Vermiform appendix (tissue), 1 donor: ENCODE measurements around a stretch of chr20.

DNA sequence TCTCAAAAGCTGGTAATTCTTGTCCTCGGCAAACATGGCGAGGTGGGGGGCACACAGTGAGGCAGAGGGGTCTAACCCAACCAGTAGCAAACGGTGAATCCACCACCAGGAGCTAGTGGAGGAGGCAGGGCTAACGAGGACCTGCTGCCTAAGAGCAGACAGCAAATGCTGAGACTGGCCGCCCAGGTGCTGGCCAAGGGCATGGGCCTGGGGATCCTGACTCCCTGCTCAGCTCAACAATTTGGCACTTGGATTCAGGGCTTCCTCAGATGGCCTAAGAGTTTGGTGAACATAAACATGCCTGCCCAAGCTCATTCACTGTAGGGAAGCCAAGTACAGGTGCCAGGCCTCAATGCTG, 18.4 kb downstream of the PCIF1 start:
- PRO-cap: no peak

DNA sequence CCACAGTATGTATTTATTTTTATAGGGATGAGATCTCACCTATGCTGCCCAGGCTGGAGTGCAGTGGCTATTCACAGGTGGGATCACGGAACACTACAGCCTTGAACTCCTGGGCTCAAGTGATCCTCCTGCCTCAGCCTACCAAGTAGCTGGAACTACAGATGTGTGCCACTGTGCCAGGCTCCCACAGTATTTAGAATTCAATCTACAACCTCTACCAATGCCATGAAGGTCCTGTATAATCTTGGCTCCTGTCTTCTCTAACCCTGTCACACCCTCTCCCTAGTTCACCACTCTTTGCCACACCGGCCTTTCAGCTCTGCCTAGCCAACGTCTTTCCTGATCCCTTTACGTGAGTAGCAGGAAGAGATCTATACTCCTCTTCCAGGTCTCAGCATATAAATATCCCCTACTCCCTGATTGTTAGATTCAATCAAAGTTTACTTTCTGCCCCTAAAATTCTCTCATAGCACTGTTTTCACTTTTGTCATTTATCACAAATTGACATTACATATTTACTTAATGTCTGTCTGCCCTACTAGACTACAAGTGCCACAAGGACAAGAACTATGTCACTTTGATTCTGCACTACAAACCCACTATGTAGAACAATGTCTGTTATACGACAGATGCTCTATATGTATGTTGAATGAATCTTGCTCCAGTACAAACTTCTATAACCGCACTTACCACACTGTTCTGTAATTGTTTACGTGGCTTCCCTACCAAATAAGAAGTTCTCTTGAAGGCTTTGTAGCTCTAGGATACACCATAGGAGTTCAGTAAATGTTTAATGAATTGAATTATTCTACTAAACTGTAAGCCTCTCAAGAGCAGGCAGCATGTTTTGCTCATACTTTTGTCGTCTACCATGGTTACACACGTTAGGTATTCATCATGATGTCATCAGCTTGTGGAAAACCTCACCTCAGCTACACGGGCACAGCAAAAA, 17.2 kb downstream of the NCOA5 start:
- PRO-cap: no peak

DNA sequence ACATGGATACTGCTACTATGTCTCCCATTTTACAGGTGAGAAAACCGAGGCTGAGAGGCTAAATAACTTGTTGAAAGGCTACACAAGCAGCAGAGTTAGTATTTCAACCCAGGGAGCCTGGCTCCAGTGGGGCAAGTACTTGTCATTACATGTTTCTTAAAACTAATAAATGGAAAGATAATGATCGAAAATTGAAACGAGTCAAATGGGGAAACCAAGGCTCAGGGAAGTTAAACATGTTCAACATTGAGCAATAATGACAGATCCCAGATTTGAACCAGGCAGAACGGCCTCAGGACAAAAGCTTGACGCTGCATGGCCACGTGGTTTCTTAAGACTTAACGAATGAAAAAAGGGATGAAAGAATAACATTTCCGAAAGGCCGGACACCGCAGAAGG, 623 bp downstream of the TP53RK start:
- PRO-cap: unidirectional peak, plus-strand start at position 371 of the sequence

GRCh38 chr20:46704579-46705097, 4.8 kb upstream of the SLC2A10 start:
- PRO-cap: no peak

GRCh38 chr20:46708178-46708621, 1.2 kb upstream of the SLC2A10 start:
- PRO-cap: no peak

GRCh38 chr20:46728783-46729227, 19.4 kb downstream of the SLC2A10 start:
- PRO-cap: unidirectional peak, minus-strand start at chr20:46729065

GRCh38 chr20:46965449-46966201, 71.0 kb downstream of the EYA2 start:
- PRO-cap: no peak

DNA sequence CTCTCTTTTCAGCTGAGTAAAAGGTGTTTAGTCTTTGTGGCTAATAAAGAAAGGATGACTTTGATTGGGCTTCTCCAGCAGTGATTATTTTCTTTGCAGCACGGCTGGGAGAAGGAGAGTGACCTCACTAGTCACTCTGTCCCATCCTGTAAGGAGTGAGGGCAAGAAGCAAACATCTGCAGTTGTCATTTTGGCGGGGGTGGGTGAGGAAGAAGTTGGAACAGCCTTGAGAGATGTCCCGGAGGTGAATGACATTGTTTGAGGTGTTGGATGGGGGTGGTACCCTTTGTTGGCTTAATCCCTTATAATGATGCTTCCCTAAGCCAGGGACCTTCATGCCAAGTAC, 223.6 kb downstream of the EYA2 start:
- PRO-cap: no peak

GRCh38 chr20:47319643-47320497, 36.6 kb downstream of the ZMYND8 start:
- PRO-cap: bidirectional peak, plus-strand start at chr20:47319806, minus-strand start at chr20:47319737

GRCh38 chr20:47328986-47329459, 27.5 kb downstream of the ZMYND8 start:
- PRO-cap: no peak

DNA sequence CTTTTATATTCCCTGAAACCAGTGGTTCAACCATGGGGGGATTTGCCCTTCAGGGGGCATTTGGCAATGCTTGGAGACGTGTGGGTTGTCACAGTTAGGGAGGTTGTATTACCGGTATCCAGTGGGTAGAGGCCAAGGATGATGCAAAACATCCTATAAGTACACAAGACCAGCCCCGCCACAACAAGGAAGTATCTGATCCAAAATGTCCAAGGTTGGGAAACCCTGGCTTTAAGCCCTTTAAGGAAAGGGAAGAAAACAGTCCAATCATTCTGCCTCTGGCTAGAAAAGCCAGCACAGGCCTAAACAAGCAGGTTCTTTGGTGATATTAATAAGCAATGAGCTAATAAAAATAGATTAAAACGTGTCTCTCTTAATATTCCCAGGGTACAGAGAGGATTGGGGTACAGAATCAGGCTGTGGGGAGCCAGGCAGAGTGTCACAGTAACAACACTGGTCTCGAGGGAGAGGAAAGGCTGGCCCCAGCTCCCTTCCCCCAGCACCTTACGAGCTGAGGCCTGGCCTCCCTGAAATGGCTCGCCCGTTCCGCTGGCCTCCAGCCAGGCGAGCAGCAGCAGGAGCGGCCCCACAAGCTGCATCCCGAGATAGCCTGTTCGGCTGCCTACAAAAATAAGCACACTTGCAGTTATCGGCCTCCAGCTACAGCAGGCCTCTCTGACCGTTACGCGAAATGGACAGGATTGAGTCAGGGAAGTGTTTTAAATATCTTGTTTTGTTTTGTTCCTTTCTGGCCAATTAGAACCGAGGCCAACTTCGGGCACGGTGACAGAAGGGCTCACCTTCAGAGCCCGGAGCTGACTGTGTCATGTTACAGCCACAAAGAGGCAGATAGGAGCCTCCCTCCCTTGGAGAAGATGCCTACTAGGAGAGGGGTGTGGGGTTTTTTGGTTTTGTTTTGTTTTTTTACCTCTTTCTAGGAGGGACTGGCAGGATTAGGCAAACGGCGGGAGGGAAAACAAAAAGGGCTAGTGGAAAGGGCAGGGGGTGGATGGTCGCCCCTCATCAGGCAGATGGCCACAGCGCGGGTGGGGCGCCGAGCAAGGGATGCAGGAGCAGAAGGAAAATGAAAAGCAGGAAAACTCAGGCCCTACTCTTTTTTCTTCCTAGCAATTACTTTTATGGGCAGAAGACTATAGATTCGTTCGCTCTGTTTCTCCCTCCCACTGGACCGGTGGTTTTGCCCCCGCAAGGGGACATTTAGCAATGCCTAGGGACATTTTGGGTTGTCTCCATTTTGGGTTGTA, 4.1 kb upstream of the ZMYND8 start:
- PRO-cap: bidirectional peak, plus-strand start at position 805 of the sequence, minus-strand start at position 692 of the sequence

DNA sequence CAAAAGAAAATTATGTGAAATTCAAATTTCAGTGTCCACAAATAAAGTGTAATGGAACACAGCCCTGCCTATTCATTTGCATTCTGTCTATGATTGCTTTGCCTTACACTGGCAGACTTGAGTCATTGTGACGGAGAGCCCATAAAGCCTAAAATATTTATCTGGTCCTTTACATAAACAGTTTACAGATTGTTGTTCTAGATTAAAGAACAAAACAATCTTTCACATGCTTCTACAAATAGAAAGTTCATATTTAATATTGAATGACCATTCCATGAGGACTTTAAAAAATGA, 66.1 kb upstream of the NCOA3 start:
- PRO-cap: unidirectional peak, plus-strand start at position 125 of the sequence

GRCh38 chr20:47468289-47468858, 33.3 kb upstream of the NCOA3 start:
- PRO-cap: bidirectional peak, plus-strand start at chr20:47468605, minus-strand start at chr20:47468389

DNA sequence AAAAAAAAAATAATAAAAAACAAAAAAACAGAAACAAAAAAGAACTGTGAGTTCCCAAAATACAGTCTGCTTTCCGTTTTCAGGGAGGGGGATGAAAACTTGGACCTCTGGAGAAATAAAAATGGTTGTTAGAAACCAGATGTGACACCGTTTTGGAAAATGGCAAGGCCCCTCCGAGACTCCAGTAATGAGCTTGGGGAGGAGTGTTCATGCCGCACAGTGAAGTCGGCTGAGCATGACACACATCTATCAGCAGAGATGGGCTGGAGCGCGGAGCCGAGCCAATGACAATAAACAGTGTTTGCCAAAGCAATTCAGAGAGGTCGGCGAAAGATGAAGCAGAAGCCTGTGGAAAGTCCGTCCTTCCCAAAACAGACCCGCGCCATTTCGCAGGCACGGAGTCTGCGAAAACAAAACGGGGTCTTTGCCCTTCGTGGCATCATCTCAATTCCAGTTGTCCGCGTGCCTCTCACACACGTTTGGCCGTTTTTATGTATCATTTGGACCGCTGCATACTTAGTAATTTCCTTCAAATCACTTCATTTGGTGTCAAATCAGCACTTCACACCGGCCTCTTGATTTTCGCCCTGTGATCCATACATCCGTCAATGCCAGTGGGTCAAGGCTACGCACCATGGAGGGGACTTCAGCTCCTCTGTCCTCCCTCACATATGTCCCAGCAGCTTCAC, 71.4 kb downstream of the SULF2 start:
- PRO-cap: no peak

DNA sequence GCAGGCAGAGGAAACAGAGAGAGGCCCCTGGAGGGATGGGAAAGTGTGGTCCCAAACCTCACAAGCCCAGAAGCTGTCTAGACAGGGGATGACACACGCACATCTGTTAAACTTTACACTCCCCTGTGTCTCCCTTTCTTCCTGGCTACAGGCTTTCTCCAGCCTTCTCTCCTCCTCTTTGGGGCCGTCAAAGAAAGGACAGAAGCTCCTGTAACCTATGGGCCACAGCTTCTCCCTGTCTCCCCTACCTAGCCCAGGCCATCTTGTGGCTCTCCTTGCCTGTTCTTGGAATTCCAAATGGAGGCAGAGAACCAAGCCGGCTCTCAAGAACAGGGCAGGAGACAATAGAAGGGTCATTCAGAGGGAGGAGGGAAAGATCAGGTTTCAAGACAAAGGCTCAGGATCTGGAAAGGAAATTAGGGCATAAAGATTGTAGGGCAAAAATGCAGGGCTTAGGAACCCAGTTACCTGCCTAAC, 19.2 kb downstream of the SULF2 start:
- PRO-cap: no peak

- PRO-cap: no peak
These were observed 10.0 kb upstream of the SULF2 start for GRCh38 chr20:47795197-47795818.

GRCh38 chr20:48203308-48203666, 418.0 kb upstream of the SULF2 start:
- PRO-cap: no peak

DNA sequence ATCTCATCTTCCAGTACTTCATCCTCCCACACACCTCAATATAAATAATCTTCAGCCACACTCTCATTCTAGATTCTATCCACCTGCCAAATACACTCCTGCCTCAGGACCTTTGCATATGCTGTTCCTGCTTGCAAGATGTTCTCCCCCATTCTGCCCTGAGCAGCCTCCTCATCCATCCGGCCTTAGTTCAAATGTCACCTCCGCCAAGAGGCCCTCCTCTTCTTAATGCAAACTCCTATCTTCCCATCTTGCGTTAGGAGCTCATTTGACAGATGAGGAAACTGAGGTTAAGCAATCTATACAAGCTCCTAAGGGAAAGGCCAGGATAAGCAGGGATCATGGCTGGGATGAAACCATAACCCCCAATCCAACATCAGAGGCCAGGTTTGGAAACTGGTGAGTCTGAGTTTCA, 77.3 kb downstream of the PREX1 start:
- PRO-cap: no peak

DNA sequence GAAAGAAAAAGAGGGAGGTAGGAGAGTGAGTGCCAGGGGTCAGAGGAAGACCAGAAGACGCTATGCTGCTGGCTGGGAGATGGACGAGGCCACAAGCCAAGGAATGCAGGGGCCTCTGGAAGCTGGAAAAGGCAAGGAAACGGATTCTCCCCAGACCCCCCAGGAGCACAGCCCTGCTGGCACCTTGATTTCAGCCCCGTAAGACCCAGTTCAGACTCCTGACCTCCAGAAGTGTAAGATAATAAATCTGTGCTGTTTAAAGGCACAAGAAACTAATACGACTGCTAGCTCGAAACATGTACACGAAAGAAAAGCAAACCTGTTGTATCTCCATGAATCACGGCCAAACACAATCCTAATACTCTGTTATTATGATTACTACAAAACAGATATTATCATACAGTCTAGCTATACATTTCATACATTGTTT, 63.0 kb downstream of the PREX1 start:
- PRO-cap: unidirectional peak, plus-strand start at position 142 of the sequence

DNA sequence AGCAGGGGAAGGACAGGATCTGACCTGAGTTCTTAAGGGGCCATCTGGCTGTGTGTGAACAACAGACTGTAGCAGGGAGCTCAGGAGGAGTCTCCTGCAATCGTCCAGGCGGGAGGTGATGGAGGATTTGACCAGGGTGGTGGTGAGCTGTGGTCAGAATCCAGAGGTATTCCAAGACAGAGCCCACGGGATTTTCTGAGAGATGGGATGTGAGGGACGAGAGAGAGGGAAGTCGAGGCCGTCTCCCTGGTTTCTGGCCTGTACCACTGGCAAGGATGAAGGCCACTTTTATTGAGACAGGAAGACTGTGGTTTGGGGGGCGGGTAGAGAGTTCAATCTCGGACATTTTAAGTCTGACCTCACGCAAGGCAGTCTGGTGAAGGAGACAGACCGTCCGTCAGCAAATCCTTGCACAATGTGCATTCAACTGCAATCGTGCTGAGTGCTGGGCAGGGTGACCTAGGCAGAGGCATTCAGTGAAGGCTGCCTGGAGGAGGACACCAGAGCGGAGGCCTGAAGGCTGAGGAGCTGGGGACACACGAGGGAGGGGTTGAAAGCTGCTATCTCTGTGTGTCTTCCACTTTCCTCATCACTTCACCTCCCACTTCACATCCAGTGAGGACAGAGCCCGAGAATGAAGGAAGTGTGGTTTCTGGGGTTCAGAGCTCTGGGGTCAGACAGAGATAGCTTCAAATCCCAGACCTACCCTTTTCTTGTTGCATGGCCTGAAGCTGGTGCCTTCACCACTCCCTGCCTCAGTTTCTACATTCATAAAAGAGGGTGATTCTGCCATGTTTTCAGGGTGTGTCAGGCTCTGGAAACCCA, 53.8 kb downstream of the PREX1 start:
- PRO-cap: no peak